Left common carotid artery plus branches (tissue), 1 donor: ENCODE measurements around the gene BMPR1A.

DNA sequence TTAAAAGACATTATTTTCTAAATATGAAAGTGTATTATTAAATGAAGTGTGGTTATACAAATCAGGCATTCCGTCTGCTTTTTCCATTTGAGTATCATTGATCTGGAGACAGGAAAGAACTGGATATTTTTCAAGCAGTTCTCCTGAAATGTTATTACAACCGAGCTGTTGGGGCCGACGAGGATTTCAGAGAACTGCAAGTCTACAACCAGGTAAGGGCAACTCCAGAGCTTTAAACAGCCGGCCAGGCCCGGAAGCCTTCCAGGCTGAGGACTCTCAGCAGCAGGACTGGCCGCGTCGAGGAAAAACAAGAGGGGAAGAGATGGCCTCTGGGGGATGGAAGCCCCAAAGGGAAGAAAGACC is 1.0 kb upstream of the CCSER2 start:
- PRO-cap: no peak

DNA sequence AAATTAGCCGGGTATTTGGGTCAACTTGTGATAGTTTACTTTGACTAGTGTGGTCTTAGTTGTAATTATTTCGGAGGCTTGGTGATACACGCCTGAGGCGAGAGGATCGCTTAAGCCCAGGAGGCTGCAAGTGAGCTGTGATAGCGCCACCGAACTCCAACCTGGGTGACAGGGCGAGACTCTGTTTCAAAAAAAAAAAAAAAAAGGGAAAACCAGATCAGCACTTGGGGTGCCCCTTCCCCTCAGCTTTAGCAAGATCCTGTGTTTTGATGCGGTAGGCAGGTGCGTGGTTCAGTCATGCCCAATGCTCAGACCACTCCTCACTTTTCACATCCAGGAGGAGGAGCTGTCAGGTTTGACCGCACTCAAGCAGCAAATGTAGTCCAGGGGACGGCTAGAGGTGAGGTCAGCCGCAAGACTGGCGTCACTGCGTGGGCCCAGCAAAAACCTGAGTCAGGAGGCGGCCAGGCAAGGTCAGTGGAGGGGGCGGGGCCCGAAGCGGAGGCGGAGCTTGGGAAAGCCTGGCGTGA is 404 bp upstream of the CCSER2 start:
- PRO-cap: bidirectional peak, plus-strand start outside the sequence, minus-strand start at position 362 of the sequence

DNA sequence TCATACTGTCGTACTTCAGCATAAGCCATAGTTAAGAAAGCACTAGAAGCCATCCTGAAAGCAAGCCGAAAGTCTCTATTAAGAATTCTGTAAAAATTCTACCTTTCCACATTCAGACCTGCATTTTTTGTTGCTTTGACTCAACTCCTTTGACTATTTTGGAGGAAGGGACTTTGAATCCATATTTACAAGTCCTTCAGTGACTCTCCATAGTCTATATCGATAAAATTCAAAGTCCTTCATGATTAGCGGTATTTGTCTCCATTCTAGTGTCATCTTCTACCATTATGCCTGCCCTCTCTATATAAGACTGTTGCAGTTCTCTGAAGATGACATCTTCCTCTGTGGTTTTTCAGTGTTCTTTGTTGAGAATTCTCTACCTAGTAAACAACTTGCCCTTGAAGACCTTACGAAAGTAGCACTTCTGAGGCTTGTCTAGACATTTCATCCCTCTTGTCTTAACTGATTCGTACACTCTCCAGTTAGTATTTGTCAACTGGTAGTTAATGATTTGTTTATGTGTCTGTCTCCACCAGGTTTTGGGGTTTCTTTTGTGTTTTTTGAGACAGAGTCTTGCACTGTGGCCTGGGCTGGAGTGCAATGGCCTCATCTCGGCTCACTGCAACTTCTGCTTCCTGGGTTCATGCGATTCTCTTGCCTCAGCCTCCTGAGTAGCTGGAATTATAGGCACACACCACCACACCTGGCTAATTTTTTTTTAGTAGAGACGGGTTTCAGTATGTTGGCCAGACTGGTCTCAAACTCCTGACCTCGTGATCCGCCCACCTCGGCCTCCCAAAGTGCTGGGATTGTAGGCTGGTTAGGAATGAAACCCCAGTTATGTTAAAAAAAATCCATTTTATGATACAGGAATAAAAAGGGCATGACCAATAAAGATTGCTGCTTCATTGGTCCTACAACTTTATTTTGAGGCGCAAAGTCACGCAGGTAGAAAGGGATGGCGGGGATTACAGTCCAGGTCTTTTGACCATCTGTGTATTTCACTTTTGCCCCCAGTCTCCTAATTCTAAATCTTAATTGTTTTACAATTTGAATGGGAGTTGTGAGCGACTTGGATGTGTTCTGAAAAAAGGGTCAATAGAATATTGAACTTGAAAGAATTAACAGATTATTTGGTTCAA is 2.0 kb downstream of the CCSER2 start:
- PRO-cap: no peak

DNA sequence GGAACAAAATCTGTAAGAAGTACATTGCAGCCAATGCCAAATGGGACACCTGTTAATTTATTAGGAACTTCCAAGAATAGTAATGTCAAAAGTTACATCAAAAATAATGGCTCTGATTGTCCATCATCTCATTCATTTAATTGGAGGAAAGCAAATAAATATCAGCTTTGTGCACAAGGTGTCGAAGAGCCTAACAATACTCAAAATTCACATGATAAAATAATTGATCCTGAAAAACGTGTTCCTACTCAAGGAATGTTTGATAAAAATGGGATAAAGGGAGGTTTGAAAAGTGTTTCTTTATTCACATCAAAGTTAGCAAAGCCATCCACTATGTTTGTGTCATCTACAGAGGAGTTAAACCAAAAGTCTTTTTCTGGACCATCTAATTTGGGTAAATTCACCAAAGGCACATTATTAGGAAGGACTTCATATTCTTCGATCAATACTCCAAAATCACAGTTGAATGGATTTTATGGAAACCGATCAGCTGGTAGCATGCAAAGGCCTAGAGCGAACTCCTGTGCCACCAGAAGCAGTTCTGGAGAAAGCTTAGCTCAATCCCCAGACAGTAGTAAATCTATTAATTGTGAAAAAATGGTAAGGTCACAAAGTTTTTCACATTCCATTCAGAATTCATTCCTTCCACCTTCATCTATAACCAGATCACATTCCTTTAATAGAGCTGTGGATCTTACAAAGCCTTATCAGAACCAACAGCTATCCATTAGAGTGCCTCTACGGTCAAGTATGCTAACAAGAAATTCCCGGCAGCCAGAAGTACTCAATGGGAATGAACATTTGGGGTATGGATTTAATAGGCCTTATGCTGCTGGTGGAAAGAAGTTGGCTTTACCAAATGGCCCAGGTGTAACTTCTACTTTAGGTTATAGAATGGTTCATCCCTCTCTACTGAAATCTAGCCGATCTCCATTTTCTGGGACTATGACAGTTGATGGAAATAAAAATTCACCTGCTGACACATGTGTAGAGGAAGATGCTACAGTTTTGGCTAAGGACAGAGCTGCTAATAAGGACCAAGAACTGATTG is 43.0 kb downstream of the CCSER2 start:
- PRO-cap: no peak

DNA sequence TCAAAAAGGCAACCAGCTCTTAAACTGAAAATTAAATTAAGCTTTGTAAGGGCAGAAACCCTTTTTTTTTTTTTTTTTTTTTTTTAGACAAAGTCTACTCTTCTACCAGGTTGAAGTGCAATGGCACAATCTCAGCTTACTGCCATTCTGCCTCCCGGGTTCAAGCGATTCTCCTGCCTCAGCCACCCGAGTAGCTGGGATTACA is 653.6 kb downstream of the CCSER2 start:
- PRO-cap: no peak

DNA sequence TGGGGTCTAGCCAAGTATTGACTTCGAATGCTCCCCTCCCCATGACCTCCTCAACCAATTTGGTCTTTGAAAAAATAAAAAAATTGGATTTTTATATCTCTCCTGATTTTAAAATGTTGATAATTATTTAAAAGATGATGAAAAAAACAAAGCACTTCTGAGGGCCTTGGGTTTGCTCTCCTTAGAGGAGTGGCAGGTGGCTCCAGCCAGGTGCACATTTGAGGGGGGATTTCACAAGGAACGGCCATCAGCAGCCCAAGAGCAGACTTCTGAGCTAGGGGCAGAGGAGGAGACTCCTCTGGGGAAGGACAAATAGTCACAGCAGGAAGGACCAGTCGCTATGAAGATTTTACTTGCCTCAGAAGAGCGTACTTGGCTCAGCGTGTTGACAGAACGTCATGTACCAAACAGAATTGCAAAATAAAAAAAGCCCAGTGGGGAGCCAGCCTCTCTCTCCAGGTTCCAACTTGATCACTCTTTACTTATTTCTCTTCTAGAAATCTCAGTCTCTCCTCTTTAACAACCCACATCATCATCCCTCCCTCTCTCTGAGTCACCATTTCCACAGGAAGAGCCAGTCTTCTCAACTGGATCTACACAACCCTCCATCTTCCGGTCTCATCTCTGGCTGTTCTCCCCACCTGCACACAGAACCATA is 718.5 kb downstream of the GRID1 start:
- PRO-cap: no peak

DNA sequence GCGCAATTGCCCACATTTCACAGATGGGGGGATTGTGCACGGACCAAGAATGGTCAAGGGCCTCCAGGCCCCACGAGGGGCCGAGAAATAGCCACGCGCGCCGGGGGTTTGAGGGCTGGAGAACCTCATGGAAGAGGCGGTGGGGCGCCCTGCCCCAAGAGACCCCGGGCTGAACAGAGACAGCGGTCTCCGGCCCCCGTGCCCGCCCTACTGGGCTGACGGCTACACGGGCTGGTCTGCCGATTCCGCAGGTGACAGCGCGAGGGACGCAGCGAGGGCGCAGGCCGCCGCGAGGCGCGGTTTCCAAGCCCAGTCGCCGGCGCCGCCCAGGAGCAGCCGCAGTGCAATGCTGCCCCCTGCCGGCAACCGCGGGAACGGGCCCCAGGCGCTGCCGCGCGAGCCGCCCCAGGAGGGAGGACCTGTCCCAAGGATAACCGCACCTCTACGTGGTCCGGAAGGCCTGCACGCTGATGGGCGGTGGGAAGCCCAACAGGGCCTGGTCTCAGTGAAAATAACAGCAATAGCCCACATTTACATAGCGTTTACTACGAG is 10.5 kb upstream of the GRID1 start:
- PRO-cap: no peak

DNA sequence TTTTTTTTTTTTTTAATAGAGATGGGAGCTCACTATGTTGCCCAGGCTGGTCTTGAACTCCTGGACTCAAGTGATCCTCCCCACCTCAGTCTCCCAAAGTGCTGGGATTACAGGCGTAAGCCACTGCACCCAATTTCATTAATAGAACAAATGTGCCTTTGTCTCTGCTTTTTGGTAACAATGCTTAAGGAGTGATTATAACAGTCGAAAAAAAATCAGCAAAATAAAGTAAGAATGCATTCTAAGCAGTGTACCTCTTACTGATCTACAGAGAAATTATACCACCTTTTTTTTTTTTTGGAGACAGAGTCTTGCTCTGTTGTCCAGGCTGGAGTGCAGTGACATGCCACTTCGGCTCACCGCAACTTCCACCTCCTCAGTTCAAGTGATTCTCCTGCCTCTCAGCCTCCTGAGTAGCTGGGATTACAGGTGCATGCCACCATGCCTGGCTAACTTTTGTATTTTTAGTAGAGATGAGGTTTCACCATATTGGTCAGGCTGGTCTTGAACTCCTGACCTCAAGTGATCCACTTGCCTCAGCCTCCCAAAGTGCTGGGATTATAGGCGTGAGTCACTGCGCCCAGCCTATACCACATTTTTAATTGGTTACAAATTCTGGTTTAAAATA is 70.4 kb downstream of the WAPL start:
- PRO-cap: no peak

GRCh38 chr10:86556850-86557095 is 35.2 kb upstream of the WAPL start:
- PRO-cap: no peak

DNA sequence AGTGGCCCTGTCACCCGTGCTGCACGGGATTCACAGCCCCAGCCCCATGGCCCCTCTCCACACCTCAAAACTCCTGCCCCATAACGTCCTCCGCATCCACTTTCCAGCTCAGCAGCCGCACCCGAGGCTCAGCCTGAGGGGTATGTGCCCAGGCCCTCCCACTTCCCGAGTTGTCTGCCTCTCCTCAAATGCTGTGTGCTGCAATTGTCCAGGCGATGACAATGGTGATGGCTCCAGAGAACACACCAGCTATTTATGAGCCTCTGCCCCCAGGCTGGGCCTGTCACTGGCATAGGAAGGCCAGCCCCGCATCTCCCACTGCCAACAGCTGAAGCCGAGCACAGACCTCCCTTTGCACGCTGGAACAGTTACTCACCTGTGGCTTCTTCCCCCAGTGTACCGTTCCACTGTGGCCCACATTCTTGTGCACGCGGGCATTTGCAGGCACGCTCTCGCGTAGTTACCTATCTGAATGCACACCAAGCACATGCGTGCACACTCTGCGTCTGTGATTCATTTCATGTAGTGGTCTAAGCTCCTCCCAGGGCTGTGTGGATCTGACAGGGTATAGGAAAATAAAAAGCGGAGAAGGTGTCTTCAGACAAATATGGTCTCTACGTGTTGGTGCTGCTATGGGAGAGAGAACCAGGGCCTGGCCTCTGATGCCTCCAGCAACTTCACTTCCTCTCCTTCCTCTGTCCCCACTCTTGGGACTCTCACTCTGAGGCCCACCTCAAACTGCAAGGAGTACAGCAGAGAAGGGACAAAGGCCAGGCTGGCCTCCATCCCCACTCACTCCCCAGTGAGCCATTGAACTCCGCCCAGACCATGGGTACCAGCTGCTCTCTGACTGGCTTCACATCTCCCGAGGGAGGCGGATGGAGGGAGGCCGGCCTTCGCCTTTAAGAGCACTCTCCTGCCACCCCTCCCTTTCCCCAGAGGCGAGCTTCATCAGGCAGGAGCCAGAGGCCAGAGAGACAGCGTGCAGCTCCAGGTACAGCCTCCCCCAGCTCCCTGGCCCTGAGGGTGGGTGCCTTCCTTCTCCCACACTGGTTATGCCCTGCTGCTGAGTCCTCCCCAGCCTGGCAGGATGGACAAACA is 2.1 kb upstream of the LDB3 start:
- PRO-cap: no peak

- PRO-cap: no peak
Measured at GRCh38 chr10:86673669-86674394, 5.5 kb downstream of the LDB3 start.

- PRO-cap: no peak
Measured at GRCh38 chr10:86674569-86675015, 6.3 kb downstream of the LDB3 start.

- PRO-cap: bidirectional peak, plus-strand start at chr10:86733551, minus-strand start at chr10:86733315
Measured at GRCh38 chr10:86733153-86733888, 23.1 kb upstream of the BMPR1A start.

DNA sequence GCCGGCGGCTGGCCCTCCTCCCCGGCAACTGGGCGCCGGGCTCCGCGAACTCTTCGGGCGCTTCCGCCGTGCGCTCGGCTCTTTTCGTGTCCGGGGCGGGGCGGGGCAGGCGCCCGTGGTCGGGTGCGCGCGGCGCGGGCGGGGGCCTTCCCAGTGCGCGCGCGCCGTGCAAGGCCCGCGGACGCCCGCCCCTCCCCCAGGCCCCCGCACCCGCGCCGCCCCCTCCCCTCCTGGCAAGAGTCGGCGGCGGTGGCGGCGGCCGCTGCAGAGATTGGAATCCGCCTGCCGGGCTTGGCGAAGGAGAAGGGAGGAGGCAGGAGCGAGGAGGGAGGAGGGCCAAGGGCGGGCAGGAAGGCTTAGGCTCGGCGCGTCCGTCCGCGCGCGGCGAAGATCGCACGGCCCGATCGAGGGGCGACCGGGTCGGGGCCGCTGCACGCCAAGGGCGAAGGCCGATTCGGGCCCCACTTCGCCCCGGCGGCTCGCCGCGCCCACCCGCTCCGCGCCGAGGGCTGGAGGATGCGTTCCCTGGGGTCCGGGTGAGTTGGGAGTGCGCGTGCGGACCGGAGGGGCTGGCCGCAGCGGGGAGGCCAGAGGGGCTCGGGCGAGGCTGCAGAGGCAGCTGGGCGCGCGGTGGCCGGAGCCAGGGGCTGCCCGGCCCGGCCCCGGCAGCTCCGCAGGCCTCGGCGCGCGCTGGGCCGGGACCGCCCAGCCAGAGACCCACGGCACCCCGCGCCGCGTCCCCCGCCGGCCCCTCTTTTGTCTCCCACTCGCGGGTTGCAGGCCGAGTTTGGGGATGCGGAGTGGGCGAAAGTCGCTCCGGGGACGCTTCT is at the start of gene BMPR1A:
Gene BMPR1A, plus strand, starts transcription at position 236 of the 830 bp plus-strand sequence.
- PRO-cap: bidirectional peak, plus-strand start at position 297 of the sequence, minus-strand start at position 30 of the sequence; unidirectional peak, plus-strand start at position 541 of the sequence; unidirectional peak, plus-strand start at position 590 of the sequence

DNA sequence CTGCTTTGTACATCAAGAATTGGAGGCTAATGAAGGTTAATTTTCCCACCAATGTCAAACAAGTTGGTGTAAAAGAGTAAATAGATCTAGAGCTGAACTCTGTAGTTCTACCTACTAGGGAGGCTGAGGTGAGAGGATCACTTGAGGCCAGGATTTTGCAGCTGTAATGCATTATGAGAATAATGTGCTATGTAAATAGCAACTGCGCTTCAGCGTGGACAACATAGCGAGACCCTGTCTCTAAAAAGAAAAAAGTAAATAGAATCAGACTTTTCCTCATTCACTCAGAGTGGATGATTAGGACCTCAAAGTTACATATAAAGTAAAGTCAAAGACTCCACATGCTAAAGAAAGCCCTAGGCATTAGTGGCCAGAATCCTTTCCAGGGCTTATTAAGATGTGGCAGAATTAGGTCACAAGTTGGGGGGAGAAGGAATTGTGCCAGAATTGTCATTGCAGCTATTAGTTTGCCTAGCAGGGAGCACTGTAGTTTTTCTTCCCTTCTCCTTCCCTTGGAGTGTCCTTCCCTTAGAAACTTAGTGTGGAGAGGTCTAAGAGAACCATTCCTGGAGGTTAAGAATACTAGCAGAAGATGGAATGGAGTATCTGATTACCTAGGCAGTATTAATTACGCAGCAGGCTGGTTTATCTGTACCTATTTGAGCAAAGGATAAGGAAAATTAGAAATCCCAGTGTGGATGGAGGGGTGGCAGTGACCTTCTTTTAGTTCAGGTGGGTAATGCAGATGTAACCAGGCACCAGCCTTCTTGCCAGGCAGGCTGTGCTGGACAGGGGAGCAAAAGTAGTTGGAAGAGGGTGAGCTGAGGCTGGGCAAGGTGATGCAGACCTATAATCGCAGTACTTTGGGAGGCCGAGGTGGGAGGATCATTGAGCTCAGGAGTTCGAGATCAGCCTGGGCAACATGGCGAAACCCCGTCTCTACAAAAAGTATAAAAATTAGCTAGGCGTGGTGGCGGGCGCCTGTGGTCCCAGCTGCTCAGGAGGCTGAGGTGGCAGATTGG is 13.1 kb downstream of the BMPR1A start:
- PRO-cap: no peak

- PRO-cap: no peak
Measured at GRCh38 chr10:86955346-86955924, 2.0 kb downstream of the MMRN2 start.

GRCh38 chr10:86965872-86967076 is 2.0 kb upstream of the ADIRF start:
- PRO-cap: no peak

DNA sequence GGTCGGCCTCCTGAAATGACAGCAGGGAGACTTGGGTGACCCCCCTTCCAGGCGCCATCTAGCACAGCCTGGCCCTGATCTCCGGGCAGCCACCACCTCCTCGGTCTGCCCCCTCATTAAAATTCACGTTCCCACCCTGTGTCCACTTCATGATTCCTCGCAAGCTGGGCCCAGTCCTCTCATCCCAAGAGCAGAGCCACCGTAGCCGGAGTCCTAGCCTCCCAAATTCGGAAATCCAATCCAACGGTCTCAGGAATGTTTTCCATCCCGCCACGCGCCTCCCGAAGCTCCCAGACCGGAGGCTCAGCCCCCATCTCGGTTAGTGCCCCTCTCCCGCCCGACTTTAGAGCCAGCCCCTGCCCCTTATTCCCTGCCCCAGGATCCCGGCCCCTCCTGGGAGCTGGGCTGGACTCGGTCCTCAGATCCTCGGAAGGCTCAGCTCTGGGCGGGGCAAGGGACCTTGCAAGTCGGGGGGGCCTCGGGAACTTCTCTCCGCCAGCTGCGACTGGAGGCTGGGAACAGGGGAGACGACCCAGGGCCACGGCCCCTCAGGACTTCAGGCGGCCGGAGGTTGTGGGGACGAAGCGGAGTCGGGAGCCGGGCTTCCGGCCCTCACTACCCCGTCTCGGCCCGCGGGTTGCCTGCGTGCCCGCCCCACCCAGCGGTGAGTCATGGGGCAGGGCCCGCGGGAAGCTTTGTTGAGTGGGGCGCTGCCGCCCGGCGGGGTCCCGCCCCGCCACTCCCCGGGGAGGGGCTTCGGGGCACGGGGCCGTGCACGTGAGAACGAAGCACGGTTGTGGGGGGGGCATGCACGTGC is 2.5 kb downstream of the ADIRF start:
- PRO-cap: bidirectional peak, plus-strand start at position 692 of the sequence, minus-strand start at position 617 of the sequence

DNA sequence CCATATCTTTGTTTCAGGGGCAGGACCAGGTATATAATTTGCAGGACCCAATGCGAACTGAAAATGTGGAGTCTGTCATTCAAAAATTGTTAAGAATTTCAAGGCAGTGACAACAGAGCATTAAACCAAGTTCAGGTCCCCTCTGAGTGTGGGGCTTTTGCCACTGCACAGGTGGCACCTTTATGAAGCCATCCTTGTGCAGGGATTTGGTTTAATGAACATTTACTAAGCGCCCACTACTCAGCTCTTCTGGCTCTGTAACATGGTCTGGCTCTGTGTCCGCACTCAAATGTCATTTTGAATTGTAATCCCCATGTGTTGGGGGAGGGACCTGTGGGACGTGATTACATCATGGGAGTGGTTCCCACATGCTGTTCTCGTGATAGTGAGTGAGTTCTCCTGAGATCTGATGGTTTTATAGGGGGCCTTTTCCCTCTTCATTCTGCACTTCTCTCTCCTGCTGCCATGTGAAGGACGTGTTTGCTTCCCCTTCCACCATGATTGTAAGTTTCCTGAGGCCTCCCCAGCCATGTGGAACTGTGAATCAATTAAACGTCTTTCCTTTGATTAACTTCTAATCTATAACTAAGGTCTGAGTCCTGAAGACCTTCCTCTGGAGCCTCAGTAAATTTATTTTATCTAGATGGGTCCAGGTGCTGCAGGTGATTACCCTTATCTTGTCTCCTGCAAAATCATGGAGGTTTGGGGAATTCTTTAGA is 12.7 kb downstream of the ADIRF start:
- PRO-cap: no peak

DNA sequence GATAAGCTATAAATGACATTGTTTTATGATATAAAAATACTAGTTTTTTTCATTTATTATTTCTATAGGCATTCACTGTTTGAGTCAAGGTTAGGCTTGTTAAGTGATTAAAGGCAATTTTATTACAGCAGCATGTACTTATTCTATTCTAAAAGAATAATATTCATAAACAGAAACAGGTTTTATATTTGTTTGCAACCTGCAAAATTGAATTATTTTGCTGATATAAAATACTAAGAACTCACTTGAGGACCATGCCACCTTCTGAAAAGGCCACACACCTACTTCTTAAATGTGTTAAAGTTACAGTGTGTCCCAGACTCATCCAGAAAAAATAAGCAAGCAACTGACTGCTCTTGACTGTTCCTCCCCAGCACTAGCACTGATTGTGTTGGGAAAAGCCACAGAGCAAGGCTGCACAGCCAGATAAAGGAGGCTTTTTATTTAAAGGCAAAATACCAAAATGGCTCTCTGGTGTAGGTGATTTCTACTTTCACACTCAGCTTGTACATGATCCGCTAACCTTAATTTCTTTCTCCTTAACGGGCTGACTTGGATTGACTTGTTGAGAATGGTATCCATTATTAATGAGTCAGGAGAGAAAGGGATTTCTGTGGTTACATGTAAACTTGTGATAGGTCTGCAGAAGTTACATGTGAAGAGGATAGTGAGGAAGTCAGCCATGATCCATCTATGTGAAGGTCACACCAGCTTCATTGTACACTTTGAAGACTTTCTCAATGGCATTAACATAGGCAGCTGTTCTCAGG is 31.2 kb downstream of the FAM25A start:
- PRO-cap: no peak